ENCODE data around the genes ADCY4, NYNRIN and G2E3.

DNA sequence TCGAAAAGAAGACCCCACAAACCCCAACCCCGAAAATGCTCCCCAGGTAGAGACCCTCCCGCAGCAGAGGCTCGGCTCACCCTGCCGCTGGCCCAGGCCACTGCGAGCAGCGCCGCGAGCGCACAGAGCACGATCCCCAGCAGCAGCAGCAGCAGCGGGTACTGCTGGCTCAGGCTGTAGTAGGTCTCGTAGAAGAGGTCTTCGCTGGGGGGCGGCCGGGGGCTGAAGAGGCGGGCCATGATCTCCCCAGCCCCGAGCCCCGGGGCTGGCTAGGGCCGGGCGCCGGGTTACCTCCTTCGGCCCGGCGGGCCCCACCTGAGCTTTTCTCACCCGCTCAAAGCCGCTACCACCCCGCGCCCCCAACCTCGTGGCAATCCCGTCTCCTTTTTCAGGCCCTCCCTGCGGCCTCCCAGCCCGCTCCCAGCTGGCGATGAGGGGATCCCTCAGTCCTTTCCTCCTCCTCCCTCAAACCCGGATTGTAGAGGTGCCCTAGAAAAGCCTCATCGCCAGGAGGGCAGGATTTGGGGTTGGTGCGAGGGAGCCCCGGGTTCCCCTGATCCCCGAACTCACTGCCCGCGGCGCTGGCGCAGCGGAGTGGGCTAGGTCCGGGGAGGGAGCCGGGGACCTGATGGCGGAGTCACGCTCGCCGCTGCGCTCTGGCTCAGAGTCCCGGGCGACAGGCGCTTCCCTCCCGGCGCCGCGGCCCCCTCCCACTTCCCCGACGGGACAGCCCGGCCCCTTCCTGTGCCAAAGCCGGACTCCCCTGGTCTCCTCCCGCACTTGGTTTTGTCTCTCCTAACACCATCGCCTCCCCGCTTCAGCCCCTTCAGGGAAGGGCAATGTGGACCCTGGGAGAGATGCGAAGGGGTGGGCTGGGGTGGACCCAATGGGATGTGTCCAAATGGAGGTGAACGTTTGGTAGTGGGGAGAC lies at the start of gene ADCY4:
ADCY4 (minus strand) TSS at position 658 of the 931 bp plus-strand sequence.
- RRBS: 6% methylated on average over 29 of the region's 67 CpGs

GRCh38 chr14:24335875-24336387 lies 1.1 kb upstream of the ADCY4 start:
- RRBS: no CpG with 5 or more reads among the region's 5 CpGs

GRCh38 chr14:24365590-24366545 lies 2.1 kb upstream of the NFATC4 start:
- RRBS: no CpG with 5 or more reads among the region's 32 CpGs

DNA sequence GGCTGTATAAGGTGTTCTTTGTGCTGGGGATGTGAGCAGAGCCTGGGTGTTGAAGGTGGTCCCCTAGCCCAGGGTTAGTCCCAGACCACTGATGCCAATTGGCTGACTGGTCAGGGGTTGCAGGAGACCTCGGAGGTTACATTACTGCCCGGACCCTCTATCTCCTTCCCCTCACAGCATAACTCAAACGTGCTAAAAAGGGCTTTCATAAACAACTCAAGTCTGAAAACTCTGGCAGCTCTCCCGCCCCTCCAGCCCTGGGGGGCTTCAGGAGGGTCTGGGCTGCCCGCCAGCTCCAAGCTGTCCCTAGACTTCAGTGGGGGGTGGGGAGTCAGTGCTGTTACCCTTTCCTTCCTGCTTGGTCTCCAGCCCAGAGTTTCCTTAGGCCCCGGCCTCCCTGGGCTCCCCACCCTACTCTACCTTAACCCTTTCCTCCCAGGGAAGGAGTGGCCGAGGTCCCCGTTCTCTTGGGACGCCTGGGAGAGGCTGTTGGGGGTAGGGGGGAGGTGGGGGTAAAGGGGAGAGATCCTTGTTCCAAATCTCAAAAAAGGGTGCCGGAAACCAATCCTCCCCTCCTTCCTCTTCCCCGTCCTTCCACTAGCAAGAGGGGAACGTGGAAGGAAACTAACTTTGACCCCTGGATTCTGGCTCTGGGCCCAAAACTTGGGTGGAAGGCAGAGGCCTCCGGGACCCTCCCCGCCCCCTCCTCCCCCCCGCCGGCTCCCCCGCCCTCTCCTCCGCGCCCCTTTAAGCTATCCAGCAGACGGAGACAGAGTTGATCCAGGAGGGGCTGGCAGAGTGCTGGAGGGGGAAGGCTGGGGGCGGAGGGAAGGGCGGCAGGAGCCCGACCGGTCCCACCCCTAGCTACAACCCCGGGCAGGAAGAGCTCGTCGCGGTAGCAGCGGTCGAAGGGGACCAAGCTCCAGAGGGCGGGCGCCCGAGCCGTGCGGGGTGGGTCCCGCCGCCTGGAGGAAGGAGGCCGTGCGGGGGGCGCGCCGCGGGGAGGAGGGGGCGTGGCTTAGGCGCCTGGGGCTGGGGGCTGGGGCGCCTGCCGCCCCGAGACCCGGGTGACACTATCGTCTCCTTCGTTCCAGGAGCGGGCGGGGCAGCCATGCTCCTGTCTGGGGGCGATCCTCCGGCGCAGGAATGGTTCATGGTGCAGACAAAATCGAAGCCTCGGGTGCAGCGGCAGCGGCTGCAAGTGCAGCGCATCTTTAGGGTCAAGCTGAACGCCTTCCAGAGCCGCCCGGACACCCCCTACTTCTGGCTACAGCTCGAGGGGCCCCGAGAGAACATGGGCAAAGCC lies at the start of gene NYNRIN:
NYNRIN (plus strand) TSS at position 868 of the 1,306 bp plus-strand sequence.
- RRBS: 2% methylated on average over 6 of the region's 66 CpGs

DNA sequence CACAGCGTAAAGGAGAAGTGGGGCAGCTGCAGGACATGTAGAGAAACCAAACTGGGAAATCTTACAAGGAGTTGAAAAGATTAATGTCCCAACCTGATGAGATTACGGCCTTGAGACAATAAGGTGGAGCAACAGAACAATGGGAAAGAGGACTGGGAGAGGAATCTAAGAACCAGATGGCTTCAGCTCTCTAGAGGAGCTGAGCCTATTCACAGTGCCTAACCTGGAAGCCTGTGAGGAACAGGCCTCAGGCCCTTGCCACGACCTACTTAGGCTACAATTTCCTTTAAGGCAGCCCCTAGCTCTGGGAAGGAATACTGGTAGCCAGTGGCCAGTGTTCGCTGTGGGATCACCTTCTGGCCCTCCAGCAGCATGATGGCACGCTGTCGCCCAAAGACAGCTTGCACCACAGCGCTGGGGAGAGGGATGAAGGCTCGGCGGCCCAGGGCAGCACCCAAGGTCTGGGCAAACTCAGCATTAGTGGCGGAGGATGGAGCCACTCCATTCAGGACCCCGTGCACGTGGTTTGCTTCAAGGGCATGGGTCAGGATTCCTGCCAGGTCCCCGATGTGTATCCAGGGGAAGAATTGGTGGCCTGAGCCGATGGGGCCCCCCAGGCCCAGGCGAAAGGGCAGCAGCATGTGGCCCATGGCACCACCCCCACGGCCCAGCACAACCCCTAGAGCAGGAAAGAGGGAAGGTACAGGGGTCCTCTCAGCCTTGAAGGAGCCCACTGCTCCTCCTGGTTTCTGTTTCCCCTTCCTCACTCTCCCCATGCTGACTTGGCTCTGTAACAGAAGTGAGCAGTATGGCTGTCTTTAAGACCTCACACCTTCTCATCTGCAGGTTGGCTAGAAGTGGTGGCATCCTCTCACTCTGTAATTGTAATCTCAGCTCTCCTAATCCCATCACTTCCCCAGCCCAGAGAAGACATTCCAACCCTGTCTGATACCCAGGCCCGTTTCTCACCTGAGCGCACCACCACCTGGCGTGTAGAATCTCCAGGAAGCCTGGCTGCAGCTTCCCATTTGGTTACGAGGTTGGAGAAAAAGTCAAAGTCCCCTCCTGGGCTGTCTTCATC lies 2.4 kb downstream of the SDR39U1 start:
- RRBS: no CpG with 5 or more reads among the region's 20 CpGs

DNA sequence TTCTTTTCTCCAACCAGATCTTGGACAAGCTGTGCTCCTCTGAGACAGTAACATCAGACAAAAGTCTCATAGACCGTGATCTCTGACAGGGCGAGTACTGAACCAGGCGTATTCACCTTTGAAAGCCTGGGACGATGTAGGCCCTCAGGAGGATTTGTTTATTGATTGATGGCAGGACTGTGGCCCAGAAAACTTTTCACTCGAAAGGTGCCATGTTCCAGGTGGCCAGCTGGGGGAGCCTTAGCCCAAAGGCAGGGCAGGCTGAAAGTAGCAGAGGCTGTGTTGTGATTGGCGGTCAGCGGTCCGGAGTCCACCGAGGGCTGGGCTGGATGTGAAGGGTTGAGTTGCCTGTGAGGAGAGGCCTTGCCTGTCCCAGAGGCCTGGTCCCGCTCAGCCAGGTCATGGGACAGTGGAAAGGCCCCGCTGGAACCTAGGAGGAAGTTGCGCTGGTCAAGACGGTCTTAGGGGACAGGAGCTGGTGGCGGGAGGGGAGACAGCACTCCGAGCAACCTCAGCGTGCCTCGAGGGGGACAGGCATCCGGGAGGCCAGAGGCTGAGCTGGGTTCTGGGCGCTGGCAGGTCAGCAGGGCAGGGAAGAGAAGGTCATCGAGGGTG lies 26.4 kb downstream of the CMA1 start:
- RRBS: 9% methylated on average over 2 of the region's 20 CpGs

GRCh38 chr14:24810124-24810680 lies 176.2 kb upstream of the GZMB start:
- RRBS: no CpG with 5 or more reads among the region's 4 CpGs

DNA sequence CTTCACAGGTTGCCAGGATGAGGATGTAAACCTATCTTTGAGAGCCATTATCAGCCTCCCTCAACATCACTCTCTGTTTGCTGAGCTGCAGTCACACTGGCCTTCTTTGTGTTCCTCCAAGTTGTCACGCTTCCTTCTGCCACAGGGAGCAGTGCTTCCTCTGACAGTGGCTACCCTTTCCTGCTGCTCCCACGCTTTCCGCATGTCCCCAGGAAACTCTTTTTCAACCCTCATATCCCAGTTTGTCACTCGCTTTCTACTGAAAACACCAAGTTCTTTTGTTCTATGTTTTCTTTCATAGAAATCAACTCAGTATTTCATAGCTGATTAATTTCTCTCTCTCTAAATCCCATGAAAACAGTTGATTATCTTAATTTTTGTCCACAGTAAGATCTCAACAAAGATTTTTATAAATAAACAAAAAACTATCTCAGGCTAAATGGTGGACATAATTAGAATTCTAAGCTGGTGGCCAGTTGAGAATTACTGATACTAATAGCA lies 96.6 kb downstream of the STXBP6 start:
- RRBS: no CpG with 5 or more reads among the region's 4 CpGs

- RRBS: no CpG with 5 or more reads among the region's 2 CpGs
Observed at GRCh38 chr14:25111006-25111746, 61.2 kb upstream of the STXBP6 start.

DNA sequence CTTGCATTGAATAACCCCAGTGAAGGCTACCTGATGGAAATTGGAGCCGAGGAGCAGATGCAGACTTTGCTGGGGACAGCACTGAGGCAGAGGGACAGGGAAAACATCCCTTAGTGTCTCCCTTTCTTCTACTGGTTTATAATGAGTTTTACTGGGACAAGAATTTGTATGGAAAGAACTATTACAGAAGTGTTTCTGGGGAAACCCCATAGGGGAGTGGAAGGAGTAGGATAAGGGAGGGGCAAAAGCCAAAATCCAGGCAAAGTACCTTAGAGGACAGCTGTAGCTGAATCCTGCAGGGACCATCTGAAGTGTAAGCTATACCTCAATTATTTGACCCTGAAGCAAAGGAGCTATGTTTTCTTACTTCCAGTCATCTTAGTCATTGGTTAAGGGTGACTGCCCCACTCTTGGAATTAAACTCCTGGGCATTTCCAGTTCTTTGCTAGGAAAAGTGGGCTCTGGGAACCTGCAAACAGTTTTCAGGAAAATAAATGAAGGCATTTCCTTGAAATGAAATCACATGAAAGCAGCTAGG lies 132.8 kb upstream of the STXBP6 start:
- RRBS: no CpG with 5 or more reads among the region's 1 CpG

GRCh38 chr14:26143197-26143396 lies 454.7 kb downstream of the NOVA1 start:
- RRBS: no CpG with 5 or more reads among the region's 2 CpGs

DNA sequence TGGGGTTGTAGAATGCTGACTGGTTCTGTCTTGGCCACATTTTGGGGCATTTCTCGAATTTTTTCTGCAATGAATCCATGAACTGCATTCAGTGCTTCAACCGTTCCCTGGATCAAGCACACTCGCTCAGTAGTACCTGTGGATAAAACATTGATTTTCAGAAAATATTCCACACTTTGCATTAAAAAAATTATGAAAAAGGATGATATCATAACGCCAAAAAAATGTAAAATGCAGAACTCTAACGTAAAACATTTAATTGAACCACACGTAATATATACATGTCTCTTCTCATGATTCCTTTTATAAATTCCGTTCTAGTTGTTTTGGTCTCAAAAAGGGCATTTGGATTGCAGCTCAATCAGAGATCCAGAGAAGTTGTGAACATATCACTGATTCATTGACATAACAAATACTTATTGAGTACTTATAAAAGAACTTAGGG lies 117.8 kb downstream of the NOVA1 start:
- RRBS: no CpG with 5 or more reads among the region's 7 CpGs

- RRBS: no CpG with 5 or more reads among the region's 2 CpGs
Observed at GRCh38 chr14:26595234-26595820, 2.5 kb downstream of the NOVA1 start.

DNA sequence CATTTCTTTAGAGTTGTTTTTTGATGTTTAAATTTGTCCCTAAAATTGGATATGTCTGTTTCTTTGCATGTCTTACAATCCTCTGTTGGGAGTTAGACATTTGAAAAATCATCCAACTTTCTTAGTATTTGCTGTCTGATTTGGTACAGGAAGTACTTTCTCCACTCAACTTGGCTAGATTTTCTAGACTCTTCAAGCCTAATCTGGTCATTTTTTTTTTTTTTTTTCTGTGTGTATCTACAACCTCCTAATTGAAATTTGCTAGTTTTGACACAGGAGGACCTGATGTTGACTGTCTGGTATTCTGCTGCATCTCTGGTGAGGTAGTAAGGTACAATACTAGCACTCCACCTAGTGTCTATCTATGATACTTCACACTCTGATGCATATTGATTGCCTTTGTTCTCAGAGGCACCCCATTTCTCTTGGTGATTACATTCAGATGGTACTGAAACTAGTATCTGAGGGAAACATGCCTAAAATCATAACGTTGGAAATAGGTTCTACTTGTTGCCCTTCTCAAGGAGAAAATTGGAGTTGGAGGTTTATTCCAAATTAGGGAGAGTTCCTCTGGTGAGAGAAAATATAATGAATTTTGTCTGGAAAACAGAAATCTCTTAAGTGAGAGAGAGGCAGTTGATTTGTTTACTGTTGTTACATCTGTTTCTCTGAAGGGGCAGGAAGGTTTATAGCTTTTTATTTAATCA lies 930.5 kb upstream of the NOVA1 start:
- RRBS: no CpG with 5 or more reads among the region's 1 CpG

GRCh38 chr14:28317854-28318675 lies 448.5 kb upstream of the FOXG1 start:
- RRBS: 91% methylated on average over 4 of the region's 34 CpGs

DNA sequence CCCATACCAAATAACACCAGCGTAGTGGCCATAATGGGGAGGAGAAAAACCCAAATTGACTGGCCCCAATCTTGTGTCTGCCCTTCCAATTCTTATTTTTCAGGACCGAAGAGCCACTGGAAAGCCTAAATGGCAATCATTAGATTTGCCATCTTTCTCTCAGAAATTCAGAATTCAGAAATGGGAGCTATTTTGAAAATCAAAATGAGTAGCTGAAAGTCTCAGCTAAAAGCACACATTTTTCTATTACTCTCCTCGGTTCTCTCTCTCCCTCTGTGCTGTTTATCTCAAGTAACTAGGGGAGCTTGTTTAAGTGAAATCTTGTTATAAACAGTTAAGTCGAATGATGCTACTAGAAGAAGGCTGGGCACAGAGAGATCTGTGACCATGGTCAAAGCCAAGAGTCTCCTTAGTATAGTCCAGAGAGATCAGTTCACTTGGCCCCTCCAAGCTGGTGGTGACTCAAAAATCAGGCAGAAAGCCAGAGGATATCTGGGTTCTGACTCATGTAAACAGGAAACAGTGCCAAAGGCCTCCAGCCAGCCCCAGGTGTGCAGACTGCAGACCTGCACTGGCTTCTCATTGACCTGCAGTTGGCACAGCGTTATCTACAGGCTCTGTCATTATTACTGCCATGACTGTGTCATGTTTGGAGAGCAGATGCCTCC lies 295.5 kb upstream of the PRKD1 start:
- RRBS: no CpG with 5 or more reads among the region's 5 CpGs

DNA sequence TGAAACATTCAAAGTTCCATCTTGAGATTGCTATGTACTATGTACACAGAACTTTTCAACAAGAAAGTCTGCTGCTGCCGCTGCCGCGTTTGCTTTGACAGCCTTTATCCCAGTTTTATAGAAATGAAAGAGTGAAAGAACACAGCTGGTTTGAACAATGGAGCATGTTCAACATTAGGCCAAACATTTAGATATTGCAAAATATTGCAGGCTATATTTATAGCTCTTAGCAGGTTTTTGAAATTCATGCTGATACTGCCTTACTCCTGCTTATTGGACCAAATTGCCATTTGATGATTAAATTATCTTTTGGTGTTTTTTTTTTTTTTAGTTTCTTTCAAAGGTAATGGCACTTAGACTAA lies 299.8 kb upstream of the PRKD1 start:
- RRBS: no CpG with 5 or more reads among the region's 3 CpGs

DNA sequence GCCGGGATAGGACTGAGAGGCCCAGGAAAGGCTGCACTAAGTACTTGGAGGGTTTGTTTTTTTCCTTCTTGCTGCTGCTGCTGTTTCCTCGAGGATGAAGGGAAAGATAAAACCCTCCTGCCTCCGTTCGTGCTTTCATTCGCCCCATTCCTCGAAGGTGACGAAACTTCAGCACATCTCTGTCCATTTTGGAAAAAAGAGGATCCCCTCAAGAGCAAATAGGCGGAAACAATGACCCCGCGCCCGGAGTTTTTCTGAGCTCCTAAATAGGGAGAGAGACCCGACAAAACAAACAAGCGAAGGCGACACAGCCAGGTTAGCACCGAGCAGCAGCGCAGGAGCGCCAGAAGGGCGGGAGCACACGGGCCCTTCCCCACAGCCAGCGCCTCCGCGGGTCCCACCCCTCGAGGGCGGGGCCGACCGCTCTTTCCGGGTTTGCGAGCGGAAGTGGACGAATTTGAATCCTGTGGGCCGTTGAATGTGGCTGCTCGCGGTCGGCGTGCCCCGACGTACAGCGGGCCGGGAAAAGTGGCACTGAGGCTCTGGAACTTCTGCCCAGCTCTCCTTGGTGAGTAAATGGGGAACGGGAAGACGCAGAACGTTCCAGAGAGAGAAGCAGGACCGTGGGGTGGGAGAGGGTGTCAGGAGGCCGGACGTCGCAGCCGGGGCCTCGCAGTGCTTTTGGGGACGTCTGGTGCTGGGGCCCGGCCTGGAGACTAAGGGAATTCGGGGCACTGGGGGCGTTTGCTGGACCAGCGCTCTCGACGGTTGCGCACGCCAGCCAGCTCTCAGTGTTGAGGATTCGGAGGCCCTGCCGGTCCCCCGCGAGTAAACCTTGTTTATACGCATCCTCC lies at the start of gene G2E3:
G2E3 (plus strand) TSS at position 454 of the 854 bp plus-strand sequence.
- RRBS: 2% methylated on average over 16 of the region's 62 CpGs

DNA sequence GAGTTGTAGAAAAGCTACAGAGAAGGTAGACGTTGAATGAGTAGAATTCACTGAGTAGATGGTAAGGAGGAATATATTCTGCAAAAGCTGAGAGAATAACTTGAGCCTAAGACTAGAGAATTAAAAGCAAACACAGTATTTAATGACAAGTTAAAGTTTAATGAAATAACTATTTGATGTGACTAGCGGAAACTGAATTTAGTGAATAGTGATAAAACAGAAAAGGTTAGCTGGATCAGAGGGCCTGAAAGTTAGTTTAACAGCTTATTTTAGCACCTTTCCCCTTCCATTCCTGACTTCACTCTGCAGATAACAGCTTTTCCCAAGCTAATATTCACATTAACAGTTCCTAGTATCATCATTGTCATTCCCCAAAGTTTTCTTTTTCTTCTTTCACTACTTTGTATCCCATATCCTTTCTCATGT lies 70.4 kb downstream of the SCFD1 start:
- RRBS: no CpG with 5 or more reads among the region's 2 CpGs

DNA sequence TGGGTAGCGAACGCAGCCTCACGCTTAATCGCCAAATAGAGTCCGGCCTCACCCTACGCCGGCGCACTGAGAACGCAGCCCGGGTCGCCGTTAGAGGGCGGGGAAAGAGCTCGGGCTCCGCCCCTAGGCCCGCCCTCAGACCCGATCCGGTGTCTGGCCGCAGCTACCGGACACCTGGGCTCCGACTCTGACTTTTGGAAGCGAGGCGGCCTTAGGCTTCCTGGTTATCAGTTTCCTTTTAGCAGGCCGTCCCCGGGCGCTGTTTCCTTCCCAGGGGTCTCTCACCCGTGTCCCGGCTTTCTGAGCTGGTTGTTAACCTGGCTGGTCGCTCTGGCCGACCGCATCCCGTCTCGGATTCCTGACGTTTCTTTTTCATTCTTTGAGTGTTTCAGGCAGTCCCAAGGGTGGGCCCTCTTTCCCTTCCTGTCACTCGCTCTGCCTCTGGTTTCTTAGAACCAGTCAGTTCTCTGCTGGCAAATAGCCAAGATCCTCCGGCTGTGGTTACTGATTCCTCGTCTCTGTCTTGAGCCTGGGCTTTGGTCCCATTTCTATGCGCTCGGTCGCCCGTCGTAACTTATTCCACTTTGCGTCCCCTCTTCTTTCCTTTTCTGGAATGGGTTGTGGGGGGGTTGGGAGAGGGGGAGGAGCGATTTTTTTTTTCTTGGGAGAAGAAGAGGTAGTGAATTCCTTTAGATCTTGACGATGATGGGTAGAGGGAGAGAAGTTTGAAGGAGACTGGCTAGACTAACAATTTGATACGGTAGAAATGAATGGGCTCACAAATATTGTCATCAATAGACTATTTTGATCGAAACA lies 516 bp upstream of the STRN3 start:
- RRBS: 1% methylated on average over 16 of the region's 47 CpGs